Neutrophil (primary cell): ENCODE results near the gene HNRNPC.

GRCh38 chr14:21191745-21192343, 36.0 kb upstream of the OR5AU1 start:
- PRO-cap = no peak

DNA sequence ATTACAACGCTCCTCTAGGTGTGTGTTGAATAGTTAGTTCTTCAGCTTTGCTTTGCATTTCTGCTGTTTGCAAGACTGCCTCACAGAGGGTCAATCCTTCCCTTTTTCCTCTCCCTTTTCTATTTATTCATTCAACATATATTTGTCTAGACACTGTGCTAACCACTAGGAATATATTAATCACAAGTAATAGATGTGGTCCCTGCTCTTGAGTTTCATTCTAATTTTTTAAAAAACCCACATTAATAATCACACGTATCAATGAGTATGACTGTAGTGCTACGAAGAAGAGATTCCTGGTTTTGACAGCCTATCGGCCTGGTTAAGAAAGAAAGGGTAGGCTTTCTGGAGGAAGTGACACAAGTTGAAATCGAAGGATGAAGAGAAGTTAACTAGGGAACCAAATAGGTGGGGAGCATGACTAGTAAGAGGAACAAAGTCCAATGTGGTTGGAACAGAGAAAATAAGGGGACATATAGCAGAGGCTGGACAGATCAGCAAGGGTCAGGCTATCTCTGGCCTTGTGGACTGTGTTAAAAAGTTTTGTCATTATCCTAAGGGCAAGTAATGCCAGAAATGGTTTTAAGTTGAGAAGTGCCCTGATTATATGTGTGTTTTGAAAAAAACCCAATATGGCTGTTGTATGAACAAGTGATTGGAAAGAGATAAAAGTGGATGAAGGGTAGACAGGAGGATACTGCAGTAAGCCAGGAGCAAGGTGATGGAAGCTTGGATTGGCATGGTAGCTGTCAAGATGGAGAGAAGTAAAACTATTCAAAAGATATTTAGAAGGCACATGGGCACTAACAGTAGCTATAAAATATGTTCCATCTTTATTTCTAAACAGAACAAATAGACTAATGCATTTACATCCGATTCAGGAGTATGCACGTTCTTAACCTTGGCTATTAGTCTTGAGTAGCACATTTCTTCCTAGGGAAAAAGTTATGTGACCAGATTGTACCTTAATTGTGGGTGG, 46.6 kb upstream of the OR5AU1 start:
- PRO-cap = no peak

DNA sequence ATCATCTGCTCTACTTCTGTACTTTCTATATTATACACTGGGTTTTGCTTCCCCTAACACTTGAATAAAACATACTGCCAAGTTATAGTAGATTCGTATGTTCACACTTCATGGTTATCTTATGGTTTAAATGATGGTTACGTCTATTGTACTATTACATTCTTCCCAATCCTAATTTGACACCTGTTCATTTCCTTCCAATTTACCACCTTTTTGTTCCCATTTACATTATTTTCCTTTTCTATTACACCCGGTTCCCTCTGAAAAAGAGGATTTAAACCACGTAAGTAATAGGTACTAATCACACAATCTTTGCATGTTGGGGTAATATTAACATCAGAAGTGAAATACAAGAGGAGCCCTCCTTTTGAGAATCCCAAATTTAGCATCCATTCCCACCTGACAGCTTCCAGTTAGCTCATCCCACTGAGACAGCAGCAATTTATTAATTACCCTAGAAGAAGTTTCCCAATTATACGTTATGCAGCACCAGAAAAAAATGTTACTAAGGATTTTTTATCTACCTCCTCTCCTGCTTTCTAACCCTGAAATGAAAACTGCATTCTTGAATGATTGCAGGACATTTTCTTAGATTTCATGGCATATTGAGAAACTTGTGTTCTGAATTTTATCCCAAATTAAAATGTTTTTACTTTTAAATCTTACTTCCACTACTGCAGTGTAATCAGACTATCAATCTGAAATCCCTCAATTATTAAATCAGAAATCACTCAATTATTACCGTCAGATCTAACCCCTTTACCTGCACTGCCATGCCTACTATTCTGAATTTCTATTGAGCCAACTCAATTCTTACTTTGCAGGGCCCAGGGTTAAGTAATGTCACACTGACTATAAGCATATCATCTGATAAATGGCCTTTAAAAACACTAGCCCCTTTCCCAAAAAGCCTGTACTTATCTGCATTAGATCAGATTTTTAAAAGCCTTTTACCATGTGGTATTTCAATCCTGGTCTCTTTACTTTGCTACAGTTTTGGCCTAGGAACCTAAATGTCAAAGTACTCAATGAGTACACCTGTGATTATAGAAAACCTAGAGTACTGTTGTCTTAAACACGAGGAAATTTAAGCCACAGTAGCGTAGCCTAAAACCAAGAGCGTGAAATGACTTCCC, 52.2 kb upstream of the OR5AU1 start:
- PRO-cap = no peak

GRCh38 chr14:21220829-21221574, 48.2 kb downstream of the HNRNPC start:
- PRO-cap = no peak

- PRO-cap = no peak
Measured at GRCh38 chr14:21240899-21241428, 28.3 kb downstream of the HNRNPC start.

GRCh38 chr14:21269181-21269621, at the start of gene HNRNPC:
HNRNPC (minus strand) TSS chr14:21269442.
- PRO-cap = unidirectional peak, minus-strand start at chr14:21269419

DNA sequence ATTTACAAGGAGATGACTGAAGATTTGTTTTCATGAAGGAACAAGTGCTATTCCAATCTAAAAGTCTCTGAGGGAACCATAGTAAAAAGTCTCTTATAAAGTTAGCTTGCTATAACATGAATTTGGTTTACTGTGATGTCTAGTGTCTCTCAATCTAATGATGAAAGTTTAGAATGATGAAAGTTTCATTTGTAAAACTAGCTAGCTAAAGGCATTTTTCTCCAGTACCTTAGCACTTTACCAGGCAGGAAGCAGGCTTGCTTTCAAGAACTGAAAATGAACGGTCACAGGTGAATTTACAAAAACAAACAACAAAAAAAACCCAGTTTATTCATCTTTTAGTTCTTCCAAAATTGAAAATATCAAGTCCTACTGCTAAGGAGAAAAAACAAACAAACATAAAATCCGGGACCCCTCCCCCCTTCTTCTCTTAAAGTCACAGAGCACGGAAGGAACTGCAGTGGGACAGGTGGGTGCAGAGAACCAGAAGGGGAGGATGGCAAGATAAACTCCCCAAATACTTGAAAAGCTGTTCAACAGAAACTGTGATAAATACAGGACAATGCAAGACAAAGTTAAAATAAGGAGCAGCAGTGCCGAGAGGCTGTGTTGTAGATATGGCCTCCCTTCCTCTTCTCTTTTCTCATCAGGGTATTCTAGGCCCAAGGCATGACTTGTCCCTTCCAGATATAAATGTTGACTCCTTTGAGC, 32.5 kb downstream of the SUPT16H start:
- PRO-cap = no peak

GRCh38 chr14:21501120-21501526, 10.0 kb downstream of the METTL3 start:
- PRO-cap = no peak

- PRO-cap = no peak
Measured at GRCh38 chr14:21503138-21504251, 7.6 kb downstream of the METTL3 start.

GRCh38 chr14:21511402-21511779, 251 bp upstream of the METTL3 start:
- PRO-cap = bidirectional peak, plus-strand start at chr14:21511553, minus-strand start at chr14:21511329

GRCh38 chr14:21999367-21999859, 325.8 kb upstream of the OR4E1 start:
- PRO-cap = no peak

DNA sequence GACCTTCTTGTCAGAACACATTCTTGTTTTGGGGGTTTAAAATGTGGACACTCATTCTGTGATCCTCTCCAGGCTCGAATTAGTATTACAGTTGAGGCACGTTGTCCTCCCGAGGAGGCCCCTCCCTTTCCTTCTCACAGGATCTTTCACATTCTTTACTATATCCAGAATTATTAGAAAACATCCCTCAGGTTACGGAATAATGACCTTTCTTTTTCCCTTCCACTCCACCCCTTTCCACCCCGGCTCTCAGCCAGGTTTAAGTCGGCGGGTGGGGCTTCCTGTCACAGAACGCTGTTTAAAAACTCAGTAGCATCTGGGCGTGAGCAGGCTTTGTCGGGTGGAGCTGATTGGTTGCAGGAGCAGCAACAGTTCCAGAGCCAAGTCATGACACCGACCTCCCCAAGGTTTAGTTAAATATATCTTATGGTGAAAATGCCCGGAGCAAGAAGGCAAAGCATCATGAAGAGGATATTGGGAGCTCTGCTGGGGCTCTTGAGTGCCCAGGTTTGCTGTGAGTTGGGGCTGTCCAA, 396.7 kb upstream of the OR4E1 start:
- PRO-cap = no peak

GRCh38 chr14:22071093-22071656, 397.6 kb upstream of the OR4E1 start:
- PRO-cap = no peak

DNA sequence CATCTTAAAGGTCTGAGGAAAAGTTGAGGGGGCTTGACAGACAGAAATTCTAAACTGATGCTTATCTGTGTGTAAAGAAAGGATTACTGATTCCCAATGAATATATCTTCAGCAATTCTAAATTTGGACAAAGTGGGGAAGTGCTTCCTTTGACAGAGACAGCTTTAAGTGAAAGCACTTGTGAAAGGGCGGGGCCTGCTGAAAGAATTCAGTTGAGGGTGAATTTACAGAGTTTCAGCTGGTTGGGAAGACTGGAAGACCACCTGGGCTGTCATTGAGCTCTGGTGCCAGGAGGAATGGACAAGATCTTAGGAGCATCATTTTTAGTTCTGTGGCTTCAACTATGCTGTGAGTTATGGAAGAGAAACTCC, 412.5 kb upstream of the OR4E1 start:
- PRO-cap = no peak

- PRO-cap = no peak
Measured at GRCh38 chr14:22095641-22096207, 422.1 kb upstream of the OR4E1 start.

- PRO-cap = no peak
Measured at GRCh38 chr14:22118453-22118856, 444.8 kb upstream of the OR4E1 start.

- PRO-cap = no peak
Measured at GRCh38 chr14:22280817-22281263, 308.2 kb downstream of the DAD1 start.

GRCh38 chr14:22388992-22389754, 199.9 kb downstream of the DAD1 start:
- PRO-cap = no peak

DNA sequence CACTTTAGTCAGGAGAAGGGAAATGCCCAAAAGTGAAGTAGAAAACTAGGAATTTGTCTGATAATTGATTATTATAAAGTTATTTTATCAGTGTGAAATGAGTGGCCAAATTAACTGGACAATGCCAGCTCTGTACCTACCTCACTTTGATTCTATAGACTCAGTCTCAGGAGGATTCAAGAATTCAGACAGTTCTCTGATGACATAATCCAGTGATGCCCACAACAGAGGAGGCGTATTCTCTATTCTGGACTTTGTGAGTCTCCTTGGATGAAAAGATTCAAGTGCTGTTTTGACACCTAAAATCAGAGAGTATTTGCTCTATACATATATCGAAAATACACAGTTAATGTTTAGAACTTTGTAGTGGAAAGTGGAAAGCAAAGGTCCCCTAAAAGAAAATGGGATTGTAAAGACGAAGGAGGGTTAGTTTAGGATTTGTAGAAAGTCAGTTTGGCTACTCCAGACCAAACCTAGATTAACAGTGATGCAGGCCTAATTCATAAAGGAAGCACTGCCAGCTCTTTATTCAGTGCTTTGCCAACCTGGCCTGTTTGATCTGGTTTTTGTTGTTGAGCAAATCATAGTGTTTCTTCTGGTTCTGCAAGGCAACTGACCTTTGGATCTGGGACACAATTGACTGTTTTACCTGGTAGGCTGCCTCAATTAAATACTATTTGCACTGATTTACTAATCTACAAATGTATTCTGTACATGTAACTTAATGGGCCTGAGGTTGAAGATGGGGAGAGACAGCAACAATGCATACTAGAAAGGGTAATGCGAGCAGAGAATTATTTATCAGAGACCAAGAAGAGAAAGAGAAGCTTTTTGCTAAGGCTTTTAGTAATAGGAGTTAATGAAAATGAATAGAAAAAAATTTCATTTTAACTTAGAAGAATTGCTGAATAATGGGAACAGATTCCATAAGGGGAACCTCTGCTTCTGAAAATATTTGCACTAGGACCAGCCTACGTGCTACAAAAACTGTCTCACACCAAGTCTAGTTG, 67.3 kb downstream of the DAD1 start:
- PRO-cap = no peak

- PRO-cap = no peak
Measured at GRCh38 chr14:22525121-22525947, 63.7 kb downstream of the DAD1 start.